ENCODE results near the genes ALG1L2, ACAD11 and TOPBP1.

DNA sequence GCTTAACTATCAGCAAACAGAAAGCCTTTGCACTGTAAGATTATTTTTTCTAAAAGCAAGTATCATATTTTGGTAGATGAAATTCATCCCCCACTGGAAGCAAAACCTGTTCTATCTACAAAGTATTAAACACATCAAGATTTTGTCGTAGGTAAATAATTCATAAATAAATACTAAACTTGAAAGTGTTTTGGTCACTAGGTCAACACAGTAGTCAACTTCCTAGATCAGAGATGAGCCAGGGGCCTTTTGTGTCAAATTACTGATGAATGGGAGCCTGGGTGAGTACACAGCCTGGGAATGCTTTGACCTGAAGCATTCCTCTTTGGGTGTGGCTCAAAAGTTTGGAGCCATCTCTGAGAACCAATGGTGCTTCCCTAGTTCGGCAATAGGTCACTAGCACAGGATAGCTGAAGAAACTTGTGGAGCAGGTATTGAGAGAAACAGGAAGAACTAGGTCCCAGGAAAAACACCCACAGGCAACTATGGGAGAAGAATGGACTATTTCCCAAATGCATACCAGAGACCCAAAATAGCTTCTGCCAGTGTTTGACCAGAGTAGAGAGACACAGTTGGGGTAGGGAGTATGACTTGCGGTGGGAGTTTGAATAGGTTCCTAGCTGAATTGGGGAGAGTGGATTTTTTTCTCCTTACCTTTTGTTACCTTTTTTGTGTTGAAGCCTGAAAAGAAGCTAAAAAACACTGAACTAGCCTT is 56.6 kb upstream of the PLXND1 start:
- PRO-cap: no peak
- RAMPAGE, long total RNA, 4 experiments: no peak in any of the 4 experiments

GRCh38 chr3:129721058-129721820 is 114.8 kb upstream of the PLXND1 start:
- PRO-cap: no peak
- RAMPAGE, long total RNA, 4 experiments: no peak in any of the 4 experiments

DNA sequence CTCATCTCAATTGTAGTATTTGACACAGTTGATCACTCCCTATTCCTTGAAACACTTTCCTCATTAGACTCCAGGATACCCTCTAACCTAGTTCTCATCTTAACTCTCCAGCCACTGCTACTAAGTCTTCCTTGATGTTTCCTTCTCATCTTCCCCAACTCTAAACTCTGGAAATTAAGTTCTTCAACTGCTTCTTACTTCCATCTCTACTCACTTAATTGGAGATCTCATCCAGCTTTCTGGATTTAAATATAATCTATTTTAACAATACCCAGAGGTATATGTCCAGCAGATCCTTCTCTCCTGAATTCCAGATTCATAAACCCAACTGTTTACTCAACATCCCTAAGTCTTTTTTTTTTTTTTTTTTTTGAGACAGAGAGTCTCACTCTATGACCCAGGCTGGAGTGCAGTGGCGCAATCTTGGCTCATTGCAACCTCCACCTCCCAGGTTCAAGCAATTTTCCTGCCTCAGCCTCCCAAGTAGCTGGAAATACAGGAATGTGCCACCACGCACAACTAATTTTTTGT is 16.2 kb downstream of the TMCC1 start:
- PRO-cap: no peak
- RAMPAGE, long total RNA, 4 experiments: no peak in any of the 4 experiments

GRCh38 chr3:129942403-129942804 is 32.1 kb upstream of the TRH start:
- PRO-cap: no peak
- RAMPAGE, long total RNA, 4 experiments: no peak in any of the 4 experiments

GRCh38 chr3:130081460-130082066 is at the start of gene ALG1L2:
Gene ALG1L2, plus strand, starts transcription at chr3:130081831.
- PRO-cap: no peak
- RAMPAGE, long total RNA, 4 experiments: no peak in any of the 4 experiments

DNA sequence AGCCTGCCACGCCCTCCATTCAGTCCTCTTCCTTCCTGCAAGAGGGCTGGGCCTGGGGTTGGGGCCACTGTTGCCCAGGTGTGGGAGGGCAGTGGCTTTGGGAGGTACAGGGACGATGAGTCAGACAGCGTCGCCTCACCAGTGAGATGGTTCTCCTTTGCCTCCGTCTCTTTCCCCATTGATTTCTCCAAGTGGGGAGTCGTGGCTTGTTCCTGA is 13.0 kb downstream of the ALG1L2 start:
- PRO-cap: no peak
- RAMPAGE, long total RNA, 4 experiments: no peak in any of the 4 experiments

GRCh38 chr3:130123432-130123618 is 41.7 kb downstream of the ALG1L2 start:
- PRO-cap: no peak
- RAMPAGE, long total RNA, 4 experiments: no peak in any of the 4 experiments

- PRO-cap: no peak
- RAMPAGE, long total RNA, 4 experiments: no peak in any of the 4 experiments
These were observed 59.1 kb downstream of the ALG1L2 start for GRCh38 chr3:130140652-130141308.

DNA sequence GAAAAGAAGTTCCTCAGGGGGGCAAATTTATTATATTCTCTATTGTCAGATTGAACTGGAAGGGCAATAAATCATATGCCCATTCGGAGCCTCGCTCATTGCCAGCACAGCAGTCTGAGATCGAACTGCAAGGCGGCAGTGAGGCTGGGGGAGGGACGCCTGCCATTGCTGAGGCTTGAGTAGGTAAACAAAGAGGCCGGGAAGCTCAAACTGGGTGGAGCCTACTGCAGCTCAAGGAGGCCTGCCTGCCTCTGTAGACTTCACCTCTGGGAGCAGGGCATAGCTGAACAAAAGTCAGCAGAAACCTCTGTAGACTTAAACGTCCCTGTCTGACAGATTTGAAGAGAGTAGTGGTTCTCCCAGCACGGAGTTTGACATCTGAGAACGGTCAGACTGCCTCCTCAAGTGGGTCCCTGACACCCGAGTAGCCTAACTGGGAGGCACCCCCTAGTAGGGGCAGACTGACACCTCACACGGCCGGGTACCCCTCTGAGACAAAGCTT is 61.7 kb upstream of the ATP2C1 start:
- PRO-cap: no peak
- RAMPAGE, long total RNA, 4 experiments: no peak in any of the 4 experiments

GRCh38 chr3:131330998-131331655 is 50.4 kb upstream of the NUDT16 start:
- PRO-cap: no peak
- RAMPAGE, long total RNA, 4 experiments: no peak in any of the 4 experiments

DNA sequence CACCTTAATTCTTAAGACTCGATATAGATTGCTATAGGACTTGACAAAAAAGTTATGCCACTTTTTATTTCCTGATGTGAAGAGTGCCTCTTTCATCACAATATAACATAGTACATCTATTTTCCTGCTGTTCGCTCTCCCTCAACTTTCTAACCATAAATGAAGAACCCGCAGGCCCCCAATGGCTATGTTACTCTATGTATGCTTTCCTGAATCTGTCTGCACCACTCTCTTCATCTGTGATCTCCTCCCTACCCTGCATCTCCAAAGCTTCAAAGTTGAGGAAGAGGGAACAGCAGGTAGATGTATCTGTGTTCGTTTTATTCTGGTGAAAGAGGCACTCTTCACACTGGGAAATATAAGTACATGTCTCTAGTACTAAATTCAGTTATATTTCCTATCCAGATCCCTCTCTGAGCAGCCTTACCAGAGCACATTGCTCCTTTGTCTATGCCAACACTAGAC is 9.8 kb downstream of the MRPL3 start:
- PRO-cap: no peak
- RAMPAGE, long total RNA, 4 experiments: no peak in any of the 4 experiments

GRCh38 chr3:132135554-132136520 is 101.0 kb upstream of the CPNE4 start:
- PRO-cap: no peak
- RAMPAGE, long total RNA, 4 experiments: no peak in any of the 4 experiments

DNA sequence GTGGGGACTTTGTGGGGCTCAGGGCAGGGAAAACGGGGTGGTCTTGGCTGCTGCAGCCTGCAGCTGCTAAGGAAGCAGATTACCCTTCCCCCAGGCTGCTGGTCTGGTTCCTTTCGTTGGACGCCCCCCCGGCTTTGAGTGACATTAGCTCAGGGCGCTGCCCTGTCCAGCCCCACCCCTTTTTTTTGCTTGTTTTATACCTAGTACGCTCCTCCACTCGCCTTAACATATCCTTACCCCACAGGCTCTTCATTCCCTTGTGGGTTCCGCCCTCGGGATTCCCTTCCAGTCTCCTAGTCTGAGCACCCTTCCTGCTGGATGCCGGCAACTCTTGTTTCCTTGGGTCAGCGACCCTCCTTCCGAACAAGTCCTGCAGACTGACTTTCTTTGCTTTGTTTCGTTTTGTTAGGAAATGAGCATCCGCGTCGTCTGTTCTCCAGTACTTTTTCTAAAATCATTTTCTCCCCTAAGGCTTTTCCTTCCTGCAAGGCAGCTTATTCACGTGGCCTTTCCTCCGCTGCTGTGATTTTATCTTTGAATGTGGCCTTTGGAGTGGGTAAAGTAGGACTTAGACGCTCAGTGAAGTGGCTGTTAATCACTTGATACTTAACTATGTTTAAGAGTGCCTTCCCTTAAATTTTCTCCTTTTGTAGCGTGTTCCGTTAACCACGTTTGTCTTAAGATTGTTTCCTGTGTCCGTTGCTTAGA is 670 bp downstream of the DNAJC13 start:
- PRO-cap: no peak
- RAMPAGE, long total RNA, 4 experiments: no peak in any of the 4 experiments

DNA sequence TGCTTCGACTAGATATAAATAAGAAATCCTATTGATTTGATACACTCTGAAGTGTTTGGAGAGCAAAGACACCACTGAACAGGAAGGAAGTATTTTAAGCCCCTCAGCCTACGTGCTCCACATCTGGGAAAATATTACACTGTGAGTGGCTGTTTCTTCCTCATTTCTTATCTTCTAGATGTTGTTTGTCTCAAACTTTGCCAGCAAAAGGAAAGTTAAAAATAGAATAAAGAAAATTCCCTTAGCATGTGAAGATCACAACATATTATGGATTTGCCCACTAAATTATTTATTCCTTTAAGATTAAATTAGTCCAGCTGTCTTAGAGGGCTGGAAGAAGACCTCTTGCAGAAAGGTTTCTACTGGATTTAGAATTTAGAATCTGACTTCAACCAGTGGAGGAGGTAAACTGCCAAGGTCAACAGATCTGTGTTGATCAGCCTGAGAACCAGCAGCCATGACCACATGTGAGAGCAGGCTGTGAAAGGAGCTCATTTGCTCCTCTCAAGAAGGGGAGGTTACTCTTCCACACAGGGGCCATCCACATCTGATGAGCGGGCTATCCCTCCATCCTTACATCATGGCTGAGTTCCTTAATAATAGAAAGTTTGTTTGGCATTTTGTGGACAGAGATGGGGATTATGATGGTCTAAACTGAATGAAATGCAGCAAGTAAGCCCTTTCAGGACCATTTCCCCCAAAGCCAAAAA is 46.3 kb upstream of the ACKR4 start:
- PRO-cap: no peak
- RAMPAGE, long total RNA, 4 experiments: no peak in any of the 4 experiments

DNA sequence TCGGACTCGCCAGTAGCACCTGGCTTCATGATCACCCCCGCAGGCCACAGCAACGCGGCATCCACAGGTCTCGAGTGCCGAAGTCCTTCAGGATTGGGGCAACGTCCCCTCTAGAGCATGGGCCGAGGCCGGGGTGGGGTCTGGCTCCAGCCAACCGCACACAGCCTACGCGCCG is at the start of gene ACAD11:
ACAD11 (minus strand) TSS at position 87 of the 175 bp plus-strand sequence.
- PRO-cap: unidirectional peak, minus-strand start at position 76 of the sequence; bidirectional peak, plus-strand start outside the sequence, minus-strand start at position 76 of the sequence
- RAMPAGE, long total RNA, 4 experiments: start-site peak on the minus strand in 2 of 4 experiments, centred at positions 107 to 111 of the sequence, 68 to 78 reads per replicate

- PRO-cap: no peak
- RAMPAGE, long total RNA, 4 experiments: no peak in any of the 4 experiments
These were observed 82.6 kb upstream of the CDV3 start for GRCh38 chr3:133490725-133491442.

DNA sequence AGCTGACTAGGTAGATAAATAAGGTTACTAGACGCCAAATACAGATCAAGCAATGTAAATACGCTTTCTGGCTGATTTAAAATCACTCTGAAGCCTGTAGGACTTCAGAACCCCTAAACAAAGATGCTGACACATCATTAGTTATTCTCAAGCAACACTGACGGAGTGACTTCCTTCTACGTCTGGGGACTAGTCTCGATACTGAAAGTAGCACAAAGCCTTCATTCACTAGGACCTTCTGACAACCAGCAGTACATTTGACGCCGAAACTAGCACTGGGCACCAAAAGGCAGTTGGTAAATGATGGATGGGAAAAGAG is 67.2 kb upstream of the CDV3 start:
- PRO-cap: no peak
- RAMPAGE, long total RNA, 4 experiments: no peak in any of the 4 experiments

DNA sequence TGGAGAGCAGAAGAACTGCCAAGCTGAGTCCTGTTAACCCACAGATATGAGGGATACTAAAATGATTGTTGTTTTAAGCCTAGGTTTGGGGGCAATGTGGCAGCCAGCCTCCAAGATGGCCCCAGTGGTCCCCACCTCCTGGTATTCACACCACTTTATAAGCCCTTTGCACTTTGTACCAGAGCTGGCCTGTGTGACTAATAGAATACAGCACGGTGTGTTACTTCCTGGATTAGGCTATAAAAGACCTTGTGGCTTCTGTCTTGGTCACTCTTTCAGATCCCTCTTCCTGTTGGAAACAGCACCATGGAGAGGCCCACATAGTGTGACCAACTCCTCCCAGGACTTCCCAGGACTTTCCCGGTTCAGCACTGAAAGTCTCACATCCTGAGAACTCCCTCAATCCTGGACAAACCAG is 32.4 kb upstream of the CDV3 start:
- PRO-cap: no peak
- RAMPAGE, long total RNA, 4 experiments: no peak in any of the 4 experiments

- PRO-cap: no peak
- RAMPAGE, long total RNA, 4 experiments: no peak in any of the 4 experiments
These were observed 3.4 kb upstream of the CDV3 start for GRCh38 chr3:133569945-133570662.

DNA sequence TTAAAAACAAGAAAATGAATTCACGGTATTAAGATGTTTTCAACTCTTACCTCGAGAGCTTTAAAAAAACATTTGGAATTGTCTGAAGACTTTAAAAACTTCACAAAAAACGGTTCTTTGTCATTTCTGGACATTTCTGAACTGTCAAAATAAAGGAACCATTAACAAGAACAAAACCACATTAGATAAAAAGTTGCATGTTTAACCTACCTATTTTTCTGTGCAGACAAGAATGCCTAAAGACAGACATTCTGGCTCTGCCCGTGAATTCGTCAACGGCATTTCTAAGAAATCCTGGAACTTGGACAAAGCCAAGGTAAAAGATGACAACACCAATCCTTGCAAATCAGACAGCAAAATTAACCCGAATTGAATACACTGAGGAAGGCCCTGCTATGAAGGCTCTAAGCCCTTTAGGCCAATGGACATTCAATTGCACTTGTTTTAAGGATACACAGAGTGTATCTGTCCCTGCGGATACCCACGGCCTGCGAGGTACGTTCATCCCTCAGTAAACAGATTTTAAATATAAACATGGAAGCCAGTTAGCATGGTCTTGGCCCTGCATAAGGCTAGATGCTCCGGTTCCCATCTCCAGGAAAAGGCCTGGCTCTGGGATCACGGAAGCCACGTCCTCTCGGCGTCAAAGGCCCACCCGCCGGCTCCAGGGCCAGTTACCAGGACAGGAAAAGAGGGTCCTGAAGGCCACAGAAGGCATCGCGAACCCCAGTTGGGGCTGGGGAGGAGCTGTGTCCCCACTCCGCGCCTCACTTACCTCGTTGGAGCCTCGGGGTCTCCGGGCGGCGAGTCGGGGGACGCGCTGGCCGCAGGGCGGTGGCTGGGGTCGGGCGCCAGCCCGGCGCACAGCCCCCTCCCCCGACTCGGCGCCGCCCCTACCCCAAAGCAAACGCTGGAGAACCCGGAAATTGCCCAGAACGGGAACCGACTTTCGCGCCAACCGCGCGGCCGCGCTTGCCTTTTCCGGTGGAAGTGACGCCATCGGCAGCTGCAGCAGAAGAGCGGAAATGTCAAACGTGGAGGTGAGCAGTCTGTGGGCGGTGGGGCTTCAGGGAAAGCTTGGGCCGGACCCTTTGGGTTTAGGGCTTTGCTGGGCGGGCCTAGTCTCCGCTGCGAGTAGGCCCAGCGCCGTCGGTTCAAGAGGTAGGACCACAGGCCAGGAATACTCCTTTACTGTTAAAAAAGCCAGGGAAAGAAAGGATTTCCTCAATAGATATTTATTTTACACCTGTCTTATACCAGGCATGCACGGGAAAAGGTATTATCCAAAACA is at the start of gene TOPBP1:
TOPBP1 (minus strand) TSS at position 948 of the 1,291 bp plus-strand sequence.
- PRO-cap: no peak
- RAMPAGE, long total RNA, 4 experiments: start-site peak on the plus strand in 3 of 4 experiments, centred at positions 974 to 1,006 of the sequence, 10 to 30 reads per replicate